ENCODE data around the genes NAA16, AKAP11 and FAM216B.

DNA sequence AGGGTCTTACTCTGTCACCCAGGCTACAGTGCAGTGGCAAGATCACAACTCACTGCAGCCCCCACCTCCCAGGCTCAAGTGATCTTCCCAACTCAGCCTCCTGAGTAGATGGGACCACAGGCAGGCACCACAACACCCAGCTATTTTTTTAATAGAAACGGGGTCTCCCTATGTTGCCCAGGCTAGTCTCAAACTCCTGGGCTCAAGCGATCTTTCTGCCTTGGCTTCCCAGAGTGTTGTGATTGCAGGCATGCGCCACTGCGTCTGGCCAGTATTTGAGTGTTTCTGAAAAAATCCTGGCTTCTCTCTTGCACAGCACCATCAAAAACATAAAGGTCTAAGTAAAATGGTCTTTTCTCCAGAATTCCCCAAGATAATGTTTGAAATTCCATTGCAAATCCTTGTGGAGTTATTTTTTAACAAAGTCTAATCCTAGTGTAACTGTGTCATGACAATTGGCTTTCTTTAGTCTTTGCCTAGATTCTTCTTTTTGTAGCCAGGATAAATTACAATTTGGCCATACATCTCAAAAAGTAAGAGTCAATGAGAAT lies 47.8 kb downstream of the ELF1 start:
- PRO-cap, 2 experiments = peak in 2 of 2 experiments; most common minus-strand start position 318 of the sequence (in 1)

GRCh38 chr13:41025251-41025733 lies 6.2 kb upstream of the ELF1 start:
- PRO-cap, 2 experiments = no peak in any of the 2 experiments

GRCh38 chr13:41310823-41312191 lies at the start of gene NAA16:
TSS of gene NAA16 (plus strand) at chr13:41311267.
- PRO-cap, 2 experiments = peak in 2 of 2 experiments; most common plus-strand start chr13:41311107 (in 2); most common minus-strand start chr13:41311356 (in 2)

DNA sequence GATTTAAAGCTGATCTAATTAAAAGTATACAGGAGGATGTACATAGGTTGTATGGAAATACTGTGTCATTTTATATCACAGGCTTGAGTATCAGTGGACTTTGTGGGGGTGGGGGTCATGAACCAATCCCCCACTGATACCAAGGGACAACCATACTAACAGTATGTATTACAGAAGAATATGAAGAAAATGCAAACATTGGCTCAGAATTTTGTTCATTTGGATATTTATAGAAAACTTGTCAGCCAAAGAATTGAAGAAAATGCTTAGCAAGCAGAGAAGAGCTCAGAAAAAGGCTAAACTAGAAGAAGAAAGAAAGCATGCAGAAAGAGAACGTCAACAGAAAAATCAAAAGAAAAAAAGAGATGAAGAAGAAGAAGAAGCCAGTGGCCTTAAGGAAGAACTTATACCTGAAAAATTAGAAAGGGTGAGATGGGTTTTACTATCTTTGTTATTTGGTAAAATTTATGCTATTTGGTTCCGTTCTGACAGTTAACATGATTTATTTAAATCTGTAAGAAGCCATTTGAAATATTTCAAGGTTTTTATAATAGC lies 57.9 kb downstream of the NAA16 start:
- PRO-cap, 2 experiments = no peak in any of the 2 experiments

DNA sequence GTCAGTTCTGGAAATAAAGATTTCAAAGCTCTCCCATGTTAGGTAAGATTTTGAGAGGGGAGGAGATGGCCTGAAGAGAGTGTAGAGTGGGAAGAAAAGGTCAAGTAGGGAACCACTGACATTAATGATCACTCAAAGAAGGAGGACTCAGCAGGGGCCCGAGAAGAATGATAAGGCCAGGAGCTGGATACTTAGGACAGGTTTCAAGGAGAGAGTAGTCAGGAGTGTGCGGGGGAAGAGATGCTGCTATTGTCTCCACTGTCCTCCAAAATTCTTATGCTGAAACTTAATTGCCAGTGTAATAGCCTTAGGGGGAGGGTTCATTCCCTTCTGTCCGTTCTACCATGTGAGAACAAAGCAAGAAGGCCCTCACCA lies 40.0 kb upstream of the RGCC start:
- PRO-cap, 2 experiments = no peak in any of the 2 experiments

- PRO-cap, 2 experiments = peak in 1 of 2 experiments; most common plus-strand start chr13:41459641 (in 1)
Measured at GRCh38 chr13:41459304-41459701, 2.0 kb downstream of the RGCC start.

- PRO-cap, 2 experiments = peak in 1 of 2 experiments; most common plus-strand start chr13:41465651 (in 1)
Measured at GRCh38 chr13:41465528-41466427, 8.4 kb downstream of the RGCC start.

DNA sequence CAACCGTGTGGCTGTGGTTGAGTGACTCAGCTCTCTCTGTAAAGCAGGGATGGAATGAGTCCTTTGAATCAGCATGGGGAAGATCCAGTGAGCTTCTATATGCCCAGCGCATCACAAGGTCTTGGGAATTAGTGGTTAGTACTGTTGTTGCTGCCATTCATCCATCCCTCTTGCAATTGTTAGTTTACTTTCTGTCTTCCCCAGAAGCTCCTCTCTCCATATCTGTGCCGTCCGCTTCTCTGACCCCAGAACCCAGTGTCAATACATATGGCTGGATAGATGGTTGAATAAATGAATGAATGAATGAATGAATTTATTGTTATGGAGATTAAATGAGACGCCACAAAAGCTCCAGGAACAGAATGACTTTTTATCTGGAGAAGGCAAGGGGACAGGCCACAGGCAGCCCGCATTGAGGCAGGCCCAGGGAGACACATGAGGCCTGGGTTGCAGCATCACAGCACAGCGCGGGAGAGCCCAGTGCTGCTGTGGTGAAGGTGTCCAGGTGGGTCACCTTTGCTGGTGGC lies 89.2 kb downstream of the RGCC start:
- PRO-cap, 2 experiments = no peak in any of the 2 experiments

- PRO-cap, 2 experiments = no peak in any of the 2 experiments
Measured at GRCh38 chr13:41639871-41640555, 182.7 kb downstream of the RGCC start.

- PRO-cap, 2 experiments = no peak in any of the 2 experiments
Measured at GRCh38 chr13:41780649-41781405, 180.1 kb downstream of the VWA8 start.

DNA sequence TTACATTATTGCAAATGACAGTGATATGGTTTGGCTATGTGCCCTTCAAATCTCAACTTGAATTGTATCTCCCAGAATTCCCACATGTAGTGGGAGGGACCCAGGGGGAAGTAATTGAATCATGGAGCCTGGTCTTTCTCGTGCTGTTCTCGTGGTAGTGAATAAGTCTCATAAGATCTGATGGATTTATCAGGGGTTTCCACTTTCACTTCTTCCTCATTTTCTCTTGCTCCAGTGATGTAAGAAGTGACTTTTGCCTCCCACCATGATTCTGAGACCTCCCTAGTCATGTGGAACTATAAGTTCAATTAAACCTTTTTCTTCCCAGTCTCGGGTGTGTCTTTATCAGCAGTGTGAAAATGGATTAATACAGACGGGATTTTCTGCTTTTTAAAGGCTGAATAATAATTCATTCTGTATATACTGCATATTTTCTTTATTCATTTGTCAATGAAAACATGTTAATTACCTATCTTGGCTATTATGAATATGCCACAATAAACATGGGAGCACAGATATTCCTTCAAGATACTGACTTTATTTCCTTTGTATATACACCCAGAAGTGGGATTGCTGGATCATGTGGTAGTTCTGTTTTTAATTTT lies 109.4 kb downstream of the VWA8 start:
- PRO-cap, 2 experiments = no peak in any of the 2 experiments

GRCh38 chr13:42271730-42272574 lies at the start of gene AKAP11:
TSS of gene AKAP11 (plus strand) at chr13:42272152.
- PRO-cap, 2 experiments = peak in 1 of 2 experiments; most common plus-strand start chr13:42272456 (in 1); most common minus-strand start chr13:42272421 (in 1)

DNA sequence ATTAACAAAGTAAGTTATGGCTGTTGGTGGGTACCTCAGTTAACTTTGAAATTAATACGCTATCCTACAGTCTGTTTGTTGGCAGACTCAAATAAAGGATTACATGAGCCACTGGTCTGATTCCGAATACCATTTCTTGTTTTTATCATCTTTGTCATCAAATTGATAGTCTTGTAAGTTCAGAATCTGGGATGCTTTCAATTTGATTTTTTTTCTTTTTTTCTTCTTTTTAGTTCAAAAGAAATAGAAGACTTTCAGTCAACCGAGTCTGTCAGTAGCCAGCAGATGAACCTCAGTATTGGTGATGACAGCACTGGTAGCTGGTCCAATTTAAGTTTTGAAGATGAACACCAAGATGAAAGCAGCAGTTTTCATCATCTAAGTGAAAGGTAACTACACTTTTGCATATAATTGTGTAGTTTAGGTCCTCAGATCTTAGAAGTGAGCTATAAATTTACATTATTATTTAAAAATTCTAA lies 36.3 kb downstream of the AKAP11 start:
- PRO-cap, 2 experiments = no peak in any of the 2 experiments

DNA sequence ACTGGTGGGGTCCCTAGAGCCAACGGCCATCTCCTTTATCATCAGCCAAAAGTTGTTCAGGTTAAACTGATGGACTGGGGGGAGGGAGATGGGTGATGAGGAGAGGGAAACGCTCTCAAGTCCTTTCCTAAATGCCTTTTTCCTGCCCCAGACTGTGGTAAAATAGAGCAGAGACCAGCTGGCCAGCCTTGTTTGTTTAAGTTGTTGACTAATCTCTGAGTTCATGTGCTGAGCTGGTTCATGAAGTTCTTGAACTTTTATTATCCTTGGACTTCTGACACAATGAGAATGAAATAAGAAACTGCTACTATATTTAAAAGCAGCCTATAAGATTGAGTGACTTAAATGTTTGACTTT lies 20.3 kb upstream of the TNFSF11 start:
- PRO-cap, 2 experiments = no peak in any of the 2 experiments

DNA sequence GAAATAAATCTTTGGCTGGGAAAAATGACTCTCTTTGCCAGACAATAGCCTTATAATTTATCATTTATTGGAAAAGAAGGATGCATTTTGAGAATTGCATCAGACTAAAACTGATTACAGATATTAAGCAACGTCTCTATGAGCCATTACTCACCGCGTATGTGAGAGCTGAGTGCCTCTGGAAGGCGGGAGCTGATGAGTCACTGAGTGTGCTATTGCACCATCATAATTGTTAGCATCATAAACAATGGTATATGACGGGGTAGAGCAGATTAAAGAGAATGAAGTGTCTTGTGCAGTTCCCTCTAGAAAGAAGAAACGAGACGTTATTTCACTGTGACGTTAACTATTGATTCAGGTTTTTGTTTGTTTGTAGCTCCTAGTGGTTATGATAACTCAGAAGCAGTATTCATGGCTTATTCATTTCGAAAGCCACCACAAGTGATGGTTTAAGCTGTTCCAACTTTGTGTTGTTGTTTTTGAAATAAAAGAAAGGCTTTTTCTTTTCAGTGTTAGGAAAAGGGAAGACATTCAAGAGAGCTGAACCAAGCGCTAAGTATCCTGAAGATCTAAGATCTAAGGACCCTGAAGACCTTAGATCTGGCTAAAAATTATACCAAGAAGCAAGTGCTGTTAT lies 60.9 kb upstream of the FAM216B start:
- PRO-cap, 2 experiments = peak in 2 of 2 experiments; most common plus-strand start position 518 of the sequence (in 2)

- PRO-cap, 2 experiments = no peak in any of the 2 experiments
Measured at GRCh38 chr13:42781217-42781763, at the start of gene FAM216B. TSS of gene FAM216B (plus strand) at chr13:42781584.

DNA sequence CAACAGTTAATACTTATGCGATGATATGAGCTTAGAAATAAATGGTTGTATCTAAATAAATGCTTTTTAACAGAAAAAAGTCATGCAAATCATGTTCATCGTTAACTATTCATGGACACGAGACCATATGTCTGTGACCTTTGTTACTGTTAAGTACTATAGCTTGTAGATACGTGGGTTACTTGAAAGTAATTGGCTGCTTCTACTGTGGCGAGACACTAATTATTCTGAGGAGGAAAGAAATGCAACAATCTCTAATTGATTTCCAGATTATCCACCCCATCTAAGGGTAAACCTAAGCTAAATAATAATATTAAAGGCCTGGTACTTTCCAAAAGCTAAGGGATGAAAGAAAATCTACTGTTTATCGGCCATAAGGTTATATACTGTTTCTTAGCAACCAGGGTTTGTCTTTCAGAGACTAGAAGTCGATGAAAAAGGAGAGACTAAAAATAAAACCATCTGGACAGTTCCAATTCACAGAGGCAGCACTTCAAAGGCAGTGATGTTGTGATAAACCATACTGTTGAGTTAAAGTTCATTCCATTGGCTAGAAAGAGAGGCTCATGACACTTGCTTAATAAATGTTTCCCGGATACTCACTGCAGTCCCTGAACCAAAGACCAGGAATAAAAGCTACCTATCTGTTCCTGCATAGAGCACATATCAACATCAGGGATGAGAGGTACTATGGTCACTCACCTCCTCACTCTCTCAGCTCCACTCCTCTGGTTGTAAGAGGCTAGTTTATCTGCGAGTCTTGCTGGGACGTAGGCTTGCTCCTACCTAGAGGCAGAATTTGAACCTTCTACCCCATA lies 1.4 kb downstream of the EPSTI1 start:
- PRO-cap, 2 experiments = no peak in any of the 2 experiments

DNA sequence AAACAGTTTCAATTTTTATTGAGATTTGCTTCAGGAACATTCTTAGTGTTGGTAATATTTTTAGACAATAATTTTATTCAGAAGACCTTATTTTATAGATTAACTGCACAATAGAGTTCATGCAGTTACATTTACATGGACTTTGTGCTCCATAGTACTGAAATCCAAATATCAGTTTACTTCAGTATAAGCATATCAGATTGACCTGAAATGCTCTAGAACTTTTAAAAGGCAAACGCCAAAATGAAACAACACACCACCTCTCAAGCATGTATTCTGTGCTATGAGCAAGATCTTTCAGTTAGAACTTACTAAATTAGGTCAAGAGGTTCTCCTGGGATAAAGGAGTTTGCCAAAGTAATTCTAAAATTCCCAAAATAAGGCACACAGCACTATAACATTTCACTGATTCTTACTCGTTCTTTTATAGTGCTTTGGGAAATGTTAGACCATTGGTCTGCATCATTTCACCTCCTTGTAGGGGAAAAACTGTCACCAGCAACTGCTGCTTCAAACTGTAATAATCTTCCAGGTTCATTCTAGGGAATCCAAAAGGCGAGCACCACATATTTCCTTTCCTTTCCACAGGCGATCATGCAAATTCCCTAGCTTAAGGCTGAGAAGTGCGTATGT lies 275.4 kb downstream of the ENOX1 start:
- PRO-cap, 2 experiments = no peak in any of the 2 experiments

- PRO-cap, 2 experiments = peak in 2 of 2 experiments; most common plus-strand start chr13:43879198 (in 2)
Measured at GRCh38 chr13:43878936-43879313, 615 bp downstream of the CCDC122 start.

DNA sequence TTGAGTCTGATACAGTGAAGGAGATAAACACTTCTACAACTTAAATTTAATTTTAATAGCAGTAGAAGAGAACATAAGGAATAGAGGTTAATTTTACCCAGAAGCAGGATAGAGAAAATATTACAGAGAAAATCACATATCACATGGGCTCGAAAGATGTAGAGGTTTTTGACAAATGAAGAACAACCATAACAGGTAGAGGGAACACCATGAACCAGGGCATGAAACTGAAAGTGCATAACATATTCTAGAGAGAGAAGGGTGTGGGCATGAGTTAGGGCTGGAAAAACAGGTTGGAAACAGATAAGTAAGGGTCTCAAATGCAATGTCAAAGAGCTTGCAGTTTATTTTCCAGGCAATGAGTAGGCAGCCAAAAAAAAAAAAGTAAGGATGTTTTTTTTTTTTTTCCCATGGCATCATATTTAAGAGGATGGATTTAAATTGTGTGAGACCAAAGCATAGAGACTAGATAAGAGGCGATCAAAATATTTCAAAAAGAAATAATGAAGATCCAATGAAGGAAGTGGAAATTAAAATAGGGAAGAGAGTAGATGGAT lies 12.2 kb downstream of the LACC1 start:
- PRO-cap, 2 experiments = no peak in any of the 2 experiments

Measured in monocyte (primary cell).